Left common carotid artery plus branches (tissue), 1 donor: Measurements from ENCODE around the gene CTRC.

GRCh38 chr1:13892524-13893344 lies 192.7 kb downstream of the PRDM2 start:
- PRO-cap, result no peak

- PRO-cap, result no peak
These were observed 389.8 kb downstream of the PRDM2 start for GRCh38 chr1:14089719-14090174.

DNA sequence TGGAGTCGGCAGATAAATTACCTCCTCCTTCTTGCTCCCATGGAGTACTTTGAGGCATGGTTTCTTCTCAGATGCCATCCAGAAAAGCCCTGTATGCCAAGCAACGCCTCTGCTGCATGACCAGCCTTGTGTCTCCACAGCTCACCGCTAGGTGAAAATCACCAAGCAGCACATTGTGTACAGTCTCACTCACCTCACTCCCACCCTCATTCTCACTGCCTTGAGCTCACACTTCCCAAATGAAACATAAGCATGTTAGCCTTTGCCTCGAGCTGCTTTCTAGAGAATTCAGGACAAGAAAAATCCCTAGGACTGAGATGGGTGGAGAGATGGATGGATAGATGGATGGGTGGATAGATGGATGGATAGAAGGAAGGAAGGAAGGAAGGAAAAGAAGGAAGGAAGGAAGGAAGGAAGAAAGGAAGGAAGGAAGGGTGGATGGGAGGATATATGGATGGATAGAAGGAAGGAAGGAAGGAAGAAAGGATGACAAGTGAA lies 120.6 kb upstream of the KAZN start:
- PRO-cap, result no peak

DNA sequence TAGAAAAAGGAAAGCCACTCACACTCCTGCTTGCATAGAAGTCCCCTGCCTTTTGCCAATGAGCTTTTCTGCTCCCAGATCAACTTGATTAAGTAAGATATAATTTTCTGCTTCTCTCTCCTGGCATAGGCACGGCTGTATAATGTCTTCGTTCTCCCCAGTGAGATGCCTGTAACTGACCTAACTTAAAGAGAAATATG lies 76.5 kb upstream of the KAZN start:
- PRO-cap, result no peak

GRCh38 chr1:14732757-14733636 lies 134.5 kb downstream of the KAZN start:
- PRO-cap, result no peak

GRCh38 chr1:14736845-14737567 lies 138.5 kb downstream of the KAZN start:
- PRO-cap, result no peak

DNA sequence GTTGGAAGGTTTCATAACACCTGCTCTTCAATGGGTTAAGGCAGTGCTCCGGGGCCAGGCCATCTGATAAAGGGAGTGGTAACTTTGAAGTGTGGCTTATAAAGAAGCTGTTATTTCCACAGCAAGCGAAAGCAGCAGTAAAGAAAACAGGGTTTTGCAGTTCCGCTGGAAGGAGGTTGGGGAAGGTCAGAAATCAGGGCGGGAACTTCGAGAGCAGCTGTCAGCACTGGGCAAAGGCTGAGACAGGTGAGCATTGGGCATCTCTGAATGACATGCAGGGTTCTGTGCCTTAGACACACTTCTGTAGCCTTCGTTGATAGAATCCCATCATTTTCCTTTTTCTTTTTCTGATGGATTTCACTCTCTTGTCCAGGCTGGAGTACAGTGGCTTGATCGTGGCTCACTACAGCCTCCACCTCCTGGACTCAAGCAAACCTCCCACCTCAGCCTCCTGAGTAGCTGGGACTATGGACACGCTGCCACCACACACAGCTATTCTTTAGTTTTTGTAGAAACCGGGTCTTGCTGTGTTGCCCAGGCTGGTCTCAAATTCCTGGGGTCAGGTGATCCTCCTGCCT lies 20.5 kb downstream of the TMEM51 start:
- PRO-cap, result no peak

GRCh38 chr1:15324784-15325278 lies 77.8 kb downstream of the FHAD1 start:
- PRO-cap, result no peak

DNA sequence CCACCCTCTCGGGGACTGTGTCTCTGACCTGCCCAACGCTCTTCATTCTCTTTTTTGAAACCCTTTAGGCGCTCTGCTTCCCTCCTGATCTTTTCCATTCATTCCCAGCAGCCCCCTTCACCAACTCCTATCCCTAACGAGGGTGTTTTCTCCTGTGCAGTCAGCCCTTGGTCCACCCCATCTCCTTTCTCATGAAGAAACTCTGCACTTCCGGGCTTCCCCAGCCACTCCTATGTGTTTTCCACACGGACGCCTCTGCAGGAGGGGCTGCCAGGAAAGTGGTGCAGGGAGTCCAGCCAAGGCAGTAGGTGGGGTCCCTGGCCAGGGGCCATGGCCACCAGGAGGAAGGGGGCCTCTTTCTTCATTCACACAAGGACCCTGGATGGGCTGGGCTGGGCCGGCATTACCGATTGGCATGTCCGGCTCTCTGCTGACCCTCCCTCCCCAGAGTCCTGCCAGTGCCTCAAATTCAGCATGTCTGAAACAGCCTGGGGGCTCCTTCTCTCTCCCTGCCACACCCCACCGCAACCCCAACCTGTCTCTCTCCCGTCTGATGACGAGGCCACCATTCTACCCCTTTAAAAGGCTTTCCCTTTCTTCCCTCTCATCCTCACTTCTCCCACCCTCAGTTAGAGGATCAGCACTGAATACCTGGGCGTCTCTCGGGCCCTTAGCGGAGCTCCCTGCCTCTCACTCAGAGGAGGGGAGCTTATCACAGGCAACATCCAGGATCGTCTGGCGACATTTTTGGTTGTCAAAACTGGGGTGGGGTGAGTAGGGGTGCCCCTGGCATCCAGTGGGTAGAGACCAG lies 72.7 kb upstream of the EFHD2 start:
- PRO-cap, result no peak

- PRO-cap, result no peak
These were observed 69.3 kb upstream of the EFHD2 start for GRCh38 chr1:15340305-15340818.

DNA sequence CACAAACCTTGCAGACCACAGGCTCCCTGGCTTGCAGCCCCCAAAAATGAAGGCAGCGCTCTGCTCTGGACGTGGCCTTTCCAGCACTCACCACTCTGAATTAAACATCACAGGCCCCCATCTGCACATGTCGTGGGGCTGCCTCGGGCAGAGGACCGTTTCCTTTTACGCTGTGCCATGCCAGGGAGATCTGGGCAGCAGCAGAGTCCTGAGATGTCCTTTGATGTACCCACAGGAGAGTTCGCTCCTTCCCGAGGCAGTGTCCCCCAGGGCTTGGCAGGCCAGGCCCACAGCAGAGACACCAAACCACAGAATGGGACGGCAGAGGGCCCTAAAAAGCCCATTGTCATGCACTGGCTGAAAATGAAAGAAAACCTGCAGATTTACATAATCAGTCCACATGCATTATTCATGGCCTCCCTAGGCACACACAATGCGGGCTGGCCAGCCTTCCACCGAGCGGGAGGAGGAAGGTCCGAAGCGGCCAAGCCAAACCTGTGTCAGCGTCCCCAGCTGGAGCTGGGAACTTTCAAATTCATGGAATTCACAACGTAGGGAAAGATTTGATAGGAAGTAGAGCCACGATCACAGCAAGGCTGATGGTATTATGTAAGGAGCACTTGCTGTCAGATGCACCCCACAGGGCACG lies 25.4 kb upstream of the EFHD2 start:
- PRO-cap, result no peak

DNA sequence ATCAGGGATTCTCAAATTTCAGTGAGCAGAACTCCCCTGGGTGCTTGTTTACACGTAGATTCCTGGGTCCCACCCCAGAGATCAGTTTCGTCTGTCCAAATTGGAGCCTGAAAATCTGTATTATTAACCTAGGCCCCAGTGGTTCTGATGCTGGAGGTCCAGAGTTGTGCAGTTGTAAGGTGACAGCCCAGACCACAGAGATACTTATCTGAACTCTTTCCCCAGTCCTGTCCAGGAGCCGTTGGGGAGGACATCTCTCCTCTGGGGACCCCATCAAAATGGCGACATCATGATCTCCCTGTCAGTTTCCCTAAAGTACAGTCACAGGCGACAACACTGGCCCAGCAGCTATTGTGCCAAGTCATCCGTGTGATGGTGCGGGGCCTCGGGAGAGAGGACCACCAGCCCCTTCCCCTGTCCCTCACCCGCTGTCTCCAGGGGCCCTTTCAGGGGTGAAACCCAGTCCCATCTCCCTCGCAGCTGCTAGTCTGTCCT lies 779 bp upstream of the EFHD2 start:
- PRO-cap, result no peak

DNA sequence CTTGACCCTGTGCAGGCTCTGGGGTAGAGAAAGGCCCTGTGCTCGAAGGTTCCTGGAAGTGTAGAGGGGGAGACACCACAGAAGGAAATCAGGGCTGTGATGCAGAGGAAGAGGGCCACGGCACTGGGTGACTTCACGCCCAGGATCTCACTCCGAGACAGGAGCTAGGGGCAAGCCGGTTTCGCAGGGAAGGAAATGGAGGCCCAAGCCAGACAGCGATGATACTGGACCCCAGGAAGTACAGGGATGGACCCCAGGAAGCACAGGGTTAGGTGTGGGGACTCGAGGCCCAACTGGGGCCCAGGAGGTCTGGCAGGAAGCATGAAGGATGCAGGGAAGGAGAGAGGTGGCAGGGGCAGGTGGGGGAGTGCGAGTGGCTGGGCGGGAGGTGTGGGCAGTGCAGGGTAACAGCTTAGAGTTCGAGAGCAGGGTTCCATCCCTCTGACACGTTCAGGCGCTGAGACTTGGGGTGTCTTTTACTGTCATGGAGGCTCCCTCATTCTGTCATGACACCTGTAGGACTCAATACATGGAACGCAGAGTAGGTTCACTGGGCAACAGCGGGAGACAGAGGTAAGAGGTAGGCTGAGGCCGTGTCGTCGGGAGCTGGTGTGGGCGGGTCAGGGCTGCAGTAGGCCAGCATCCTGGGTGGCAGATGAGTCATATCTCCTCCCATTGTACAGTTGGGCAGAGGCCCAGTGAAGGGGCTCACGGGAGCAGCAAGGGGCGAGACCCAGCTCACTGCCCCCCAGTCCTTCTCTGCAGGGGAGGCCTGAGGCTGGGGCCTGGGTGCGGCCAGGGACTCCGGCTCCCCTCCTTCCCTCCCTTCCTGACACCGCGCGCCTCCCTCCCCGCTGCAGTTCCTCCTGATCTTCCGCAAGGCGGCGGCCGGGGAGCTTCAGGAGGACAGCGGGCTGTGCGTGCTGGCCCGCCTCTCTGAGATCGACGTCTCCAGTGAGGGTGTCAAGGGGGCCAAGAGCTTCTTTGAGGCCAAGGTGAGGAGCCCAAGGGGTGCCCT lies 11.6 kb upstream of the CTRC start:
- PRO-cap, result no peak

- PRO-cap, result no peak
These were observed 8.8 kb upstream of the CTRC start for GRCh38 chr1:15429135-15430147.

GRCh38 chr1:15438118-15438589 lies at the start of gene CTRC:
CTRC (plus strand) TSS chr1:15438443.
- PRO-cap, result no peak

- PRO-cap, result no peak
These were observed 283 bp downstream of the CTRC start for GRCh38 chr1:15438590-15438861.

- PRO-cap, result no peak
These were observed 6.0 kb downstream of the AGMAT start for GRCh38 chr1:15578812-15579380.

DNA sequence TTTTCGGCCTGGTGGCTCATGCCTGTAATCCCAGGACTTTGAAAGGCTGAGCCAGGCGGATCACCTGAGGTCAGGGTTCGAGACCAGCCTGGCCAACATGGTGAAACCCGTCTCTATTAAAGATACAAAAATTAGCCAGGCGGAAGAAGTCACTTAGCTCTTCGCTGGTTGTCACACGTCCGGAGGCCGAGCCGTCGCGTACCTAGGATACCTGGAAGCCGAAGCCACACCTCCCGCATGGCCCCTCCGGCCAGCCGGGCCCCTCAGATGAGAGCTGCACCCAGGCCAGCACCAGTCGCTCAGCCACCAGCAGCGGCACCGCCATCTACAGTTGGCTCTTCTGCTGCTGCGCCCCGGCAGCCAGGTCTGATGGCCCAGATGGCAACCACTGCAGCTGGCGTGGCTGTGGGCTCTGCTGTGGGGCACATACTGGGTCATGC lies 12.9 kb upstream of the DDI2 start:
- PRO-cap, result unidirectional peak, plus-strand start at position 167 of the sequence

DNA sequence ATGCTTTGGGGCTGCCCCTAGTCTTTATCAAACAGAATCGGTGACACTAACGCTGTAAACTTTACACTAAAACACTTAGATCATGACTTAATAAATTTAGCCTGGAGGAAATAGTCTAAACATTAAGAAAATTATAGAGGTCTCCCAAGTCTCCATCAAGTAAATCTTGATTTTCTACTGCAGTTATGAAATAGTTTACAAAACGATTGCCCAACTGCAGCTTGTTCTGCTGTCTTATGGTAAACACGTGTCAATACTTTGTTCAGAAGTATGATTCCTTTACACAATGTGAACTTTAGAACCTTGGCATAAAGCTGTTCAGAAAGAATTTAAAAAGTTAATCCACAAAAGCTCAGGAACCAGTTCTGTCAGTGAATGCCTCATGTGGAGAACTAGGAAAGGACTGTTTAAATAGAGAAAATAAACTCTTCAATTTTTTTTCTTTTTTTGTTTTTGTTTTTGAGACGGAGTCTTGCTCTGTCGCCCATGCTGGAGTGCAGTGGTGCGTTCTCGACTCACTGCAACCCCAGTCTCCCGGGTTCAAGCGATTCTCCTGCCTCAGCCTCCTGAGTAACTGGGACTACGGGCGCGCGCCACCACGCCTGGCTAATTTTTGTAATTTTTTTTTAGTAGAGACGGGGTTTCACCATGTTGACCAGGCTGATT lies 1.6 kb downstream of the DDI2 start:
- PRO-cap, result no peak

- PRO-cap, result no peak
These were observed 3.0 kb downstream of the DDI2 start for GRCh38 chr1:15620155-15620738.